NCI-H460 (cell line): ENCODE measurements around the genes ESPL1 and PRR13.

DNA sequence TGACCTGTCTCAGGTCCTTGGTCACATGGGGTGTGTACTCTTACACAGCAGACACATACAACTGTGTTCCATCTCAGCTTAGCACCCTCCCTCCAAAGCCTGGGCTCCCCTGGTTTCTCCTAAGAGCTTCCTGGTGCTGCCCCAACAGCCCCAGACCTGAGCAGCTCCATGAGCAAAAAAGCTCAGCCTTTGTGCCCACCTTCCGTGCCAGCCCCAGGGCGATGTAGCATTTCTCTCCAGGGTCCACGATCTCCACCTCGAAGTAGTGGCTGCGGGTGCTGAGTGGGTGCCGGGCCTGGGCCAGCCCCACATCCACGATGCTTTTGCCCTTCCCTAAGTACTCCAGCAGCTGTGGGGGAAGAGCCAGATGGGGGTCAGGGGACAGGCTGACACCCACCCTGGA lies 11.2 kb downstream of the SPRYD3 start:
RAMPAGE:
- cytosol, long total RNA, result no peak
- long total RNA, result no peak
- nucleus, long total RNA, result no peak

DNA sequence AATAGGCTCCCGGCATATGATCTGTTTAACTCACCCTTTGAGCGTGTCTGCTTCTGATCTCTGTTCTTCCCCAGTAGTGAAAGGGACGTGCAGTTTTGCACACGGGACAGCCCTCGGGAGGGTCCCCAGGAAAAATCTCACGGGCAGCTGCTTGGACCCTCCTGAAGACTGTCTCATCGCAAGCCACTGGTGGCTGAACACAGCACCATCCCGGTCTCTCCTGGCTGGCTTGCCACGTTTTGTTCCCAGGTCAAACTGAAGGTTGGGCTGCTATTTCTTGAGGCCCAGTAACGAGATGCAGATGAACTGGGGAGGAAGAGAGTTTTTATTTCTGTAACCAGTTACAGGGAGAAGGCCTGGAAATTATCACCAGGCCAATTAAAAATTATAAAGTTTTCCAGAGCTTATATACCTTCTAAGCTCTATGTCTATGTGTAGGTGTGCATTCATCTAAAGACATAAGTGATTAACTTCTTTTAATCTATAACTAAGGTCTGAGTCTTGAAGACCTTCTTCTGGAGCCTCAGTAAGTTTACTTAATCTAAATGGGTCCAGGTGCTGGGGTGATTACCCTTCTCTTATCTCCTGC lies 10.1 kb downstream of the SOAT2 start:
RAMPAGE:
- cytosol, long total RNA, result no peak
- long total RNA, result no peak
- nucleus, long total RNA, result no peak

GRCh38 chr12:53192208-53193352 lies 11.9 kb upstream of the CSAD start:
RAMPAGE:
- cytosol, long total RNA, result no peak
- long total RNA, result no peak
- nucleus, long total RNA, result no peak

RAMPAGE:
- cytosol, long total RNA, result no peak
- long total RNA, result no peak
- nucleus, long total RNA, result no peak
Observed at GRCh38 chr12:53219280-53220101, 12.4 kb upstream of the ITGB7 start.

DNA sequence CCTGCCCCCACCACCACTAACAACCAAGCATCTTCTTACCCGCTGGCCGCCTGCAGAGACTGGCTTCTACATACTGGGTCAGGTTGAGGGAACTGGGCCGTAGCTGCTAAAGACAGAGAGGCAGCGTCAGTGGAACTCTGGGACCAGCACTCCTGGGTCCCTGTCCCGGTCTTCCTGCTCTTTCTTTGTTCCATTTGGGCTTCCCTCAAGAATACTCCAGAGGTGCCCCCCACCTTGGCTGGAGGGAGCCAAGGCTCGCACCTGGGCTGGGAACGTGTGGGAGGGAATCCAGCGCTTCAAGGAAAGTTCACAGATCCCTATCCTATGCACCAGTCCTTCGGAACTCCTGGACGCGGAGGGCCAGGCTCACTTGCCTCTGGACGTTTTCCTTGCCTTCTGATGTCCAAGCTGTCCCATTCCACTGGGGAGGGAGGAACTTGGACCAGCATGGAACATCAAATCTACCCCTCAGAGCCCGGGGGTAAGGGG lies 835 bp downstream of the RARG start:
RAMPAGE:
- cytosol, long total RNA, result no peak
- long total RNA, result no peak
- nucleus, long total RNA, result no peak

DNA sequence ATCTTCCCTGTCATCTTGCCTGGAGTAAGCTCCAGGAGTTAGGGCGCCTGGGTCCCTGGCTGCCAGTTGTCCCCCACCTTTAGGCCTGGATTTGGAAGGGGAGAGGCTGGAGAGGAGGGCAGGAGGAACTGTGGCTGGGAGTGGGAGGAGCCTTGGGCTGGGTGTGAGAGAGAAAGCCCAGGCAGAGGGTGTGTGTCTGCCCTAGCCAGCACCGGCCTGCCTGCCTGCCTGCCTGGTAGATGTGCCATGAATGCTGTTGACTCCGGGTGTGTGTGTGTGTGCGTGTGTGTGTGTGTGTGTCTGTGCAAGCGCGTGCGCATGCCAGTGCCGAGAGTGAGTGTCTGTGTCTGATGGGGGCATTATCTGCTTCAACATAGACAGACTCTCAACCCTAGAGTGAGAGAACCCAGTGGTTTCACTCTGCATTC lies 846 bp upstream of the RARG start:
RAMPAGE:
- cytosol, long total RNA, result no peak
- long total RNA, result no peak
- nucleus, long total RNA, result no peak

DNA sequence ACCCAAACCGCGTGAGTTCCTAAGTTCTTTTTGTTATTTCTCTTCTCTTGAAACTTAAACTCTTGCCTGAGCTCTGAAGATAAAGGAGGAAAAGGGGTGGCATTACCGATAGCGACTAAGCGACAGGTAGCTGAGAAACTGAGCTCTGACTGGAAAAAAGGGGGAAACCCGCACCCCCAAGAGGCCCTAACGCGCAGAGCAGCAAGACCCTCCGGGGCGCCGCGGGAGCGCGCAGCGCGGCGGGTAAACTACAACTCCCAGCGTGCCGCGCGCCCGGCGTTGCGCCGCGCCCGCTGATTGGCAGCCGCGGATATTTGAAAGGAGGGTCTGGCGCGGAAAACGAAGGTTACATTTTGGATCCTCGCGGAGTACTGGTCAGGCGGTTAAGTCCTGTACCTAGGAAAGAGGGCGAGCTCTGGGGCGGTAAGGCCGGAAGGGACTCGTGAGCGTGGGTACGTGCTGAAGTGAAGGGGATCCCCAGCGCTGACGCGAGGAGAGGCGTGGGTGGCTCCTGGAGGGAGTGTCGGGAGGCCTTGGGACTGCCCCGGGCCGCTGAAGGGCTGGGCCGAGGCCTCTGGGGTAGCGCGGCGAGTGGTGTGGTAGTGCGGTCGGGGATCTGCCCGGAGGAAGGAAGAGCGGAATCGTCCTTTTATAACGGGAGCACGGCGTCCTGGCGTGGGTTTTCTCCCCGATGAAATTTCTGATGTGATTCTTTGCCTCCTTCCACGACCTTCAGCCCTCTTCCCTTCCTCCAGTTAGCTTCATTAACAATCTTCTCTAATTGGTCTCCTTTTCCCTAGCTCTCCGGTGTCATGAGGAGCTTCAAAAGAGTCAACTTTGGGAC lies at the start of gene ESPL1:
Gene ESPL1 (plus strand): TSS at position 345 of the 844 bp plus-strand sequence.
RAMPAGE:
- cytosol, long total RNA, result no peak
- long total RNA, result no peak
- nucleus, long total RNA, result no peak

RAMPAGE:
- cytosol, long total RNA, result no peak
- long total RNA, result no peak
- nucleus, long total RNA, result no peak
Observed at GRCh38 chr12:53320367-53320786, 1.0 kb downstream of the AAAS start.

GRCh38 chr12:53328423-53328860 lies 7.0 kb upstream of the AAAS start:
RAMPAGE:
- cytosol, long total RNA, result no peak
- long total RNA, result no peak
- nucleus, long total RNA, result no peak

GRCh38 chr12:53412319-53412963 lies 11.2 kb upstream of the AMHR2 start:
RAMPAGE:
- cytosol, long total RNA, result no peak
- long total RNA, result no peak
- nucleus, long total RNA, result no peak

RAMPAGE:
- cytosol, long total RNA, result start-site peak on the plus strand at chr12:53441686-53441768, 5,823 and 3,088 reads in 2 replicates
- long total RNA, result start-site peak on the plus strand at chr12:53441730-53441768, 1,071 and 1,097 reads in 2 replicates
- nucleus, long total RNA, result start-site peak on the plus strand at chr12:53441723-53441766, 1,097 and 1,671 reads in 2 replicates
Observed at GRCh38 chr12:53441130-53441820, at the start of gene PRR13. TSS of gene PRR13 (plus strand) at chr12:53441734.

GRCh38 chr12:53476078-53477415 lies 22.7 kb downstream of the MAP3K12 start:
RAMPAGE:
- cytosol, long total RNA, result no peak
- long total RNA, result no peak
- nucleus, long total RNA, result no peak

DNA sequence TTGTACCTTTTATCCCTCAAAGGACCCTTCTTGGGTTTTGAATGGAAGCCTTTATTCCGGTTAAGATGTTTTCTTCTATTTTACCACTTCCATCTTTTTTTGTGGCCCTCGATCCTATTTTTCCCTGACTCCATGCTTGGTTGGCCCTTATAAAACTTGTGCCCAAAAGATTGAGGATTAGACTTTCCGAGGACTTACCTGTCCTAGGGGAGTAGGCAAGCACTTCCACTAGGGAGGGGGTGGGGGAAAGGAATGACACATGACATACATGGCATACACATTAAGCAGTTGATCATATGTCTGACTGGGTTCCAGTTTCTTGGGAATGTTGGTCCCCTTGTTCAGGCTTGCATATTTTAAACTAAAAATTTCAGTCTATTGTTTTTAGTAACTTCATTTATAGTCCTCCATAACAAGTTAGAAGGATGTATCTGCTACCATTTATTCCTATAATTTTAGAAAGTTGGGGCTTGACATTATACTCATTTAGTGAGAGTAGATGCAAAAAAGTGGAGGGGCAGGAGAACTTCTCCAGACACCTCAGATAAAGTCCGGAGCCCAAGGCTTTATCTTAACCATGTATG lies 19.3 kb downstream of the MAP3K12 start:
RAMPAGE:
- cytosol, long total RNA, result no peak
- long total RNA, result no peak
- nucleus, long total RNA, result no peak

DNA sequence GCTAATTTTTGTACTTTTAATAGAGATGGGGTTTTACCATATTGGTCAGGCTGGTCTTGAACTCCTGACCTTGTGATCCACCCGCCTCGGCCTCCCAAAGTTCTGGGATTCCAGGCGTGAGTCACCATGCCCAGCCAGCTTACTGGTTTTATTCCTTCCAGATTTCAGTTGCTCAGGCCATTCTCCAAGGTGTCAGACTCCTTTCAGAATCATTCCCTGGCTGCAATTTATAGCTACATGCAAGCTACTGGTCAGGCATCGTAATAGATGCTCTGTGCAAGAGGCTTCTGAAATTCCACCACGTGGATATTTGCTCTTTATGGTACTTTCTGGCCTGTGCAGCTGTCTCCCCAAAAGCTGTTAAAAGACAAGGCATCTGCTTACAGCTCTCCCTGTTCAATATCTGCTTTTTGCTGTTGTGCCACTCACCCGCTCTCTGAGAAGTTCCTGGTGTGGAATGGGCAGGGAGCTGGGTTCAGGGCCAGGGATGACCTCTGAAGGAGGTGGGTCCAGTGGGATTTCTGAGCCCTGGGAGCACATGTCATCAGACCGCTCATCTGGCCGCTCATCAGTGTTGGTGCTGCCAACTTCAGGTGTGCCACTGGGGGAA lies 17.6 kb downstream of the MAP3K12 start:
RAMPAGE:
- cytosol, long total RNA, result no peak
- long total RNA, result no peak
- nucleus, long total RNA, result no peak

DNA sequence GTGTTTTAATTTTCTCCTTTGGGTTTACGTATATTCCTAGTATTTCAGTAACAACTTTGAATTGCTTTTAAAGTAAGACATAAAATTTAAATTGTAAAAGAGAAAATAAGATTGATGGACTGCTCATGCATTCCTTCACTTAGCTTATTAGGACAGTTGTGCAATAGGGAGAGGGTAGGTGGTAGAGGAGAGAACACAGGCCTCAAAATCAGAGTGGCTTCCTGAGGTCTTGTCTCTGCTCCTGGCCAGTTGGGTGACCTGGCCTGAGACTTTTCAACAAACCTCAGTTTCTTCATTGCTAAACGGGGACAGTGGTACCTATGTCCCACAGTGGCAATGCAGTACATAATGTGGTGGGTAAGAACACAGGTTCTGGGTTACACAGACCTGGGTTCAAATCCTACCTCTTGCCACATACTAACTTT lies 2.6 kb downstream of the MAP3K12 start:
RAMPAGE:
- cytosol, long total RNA, result no peak
- long total RNA, result no peak
- nucleus, long total RNA, result no peak

DNA sequence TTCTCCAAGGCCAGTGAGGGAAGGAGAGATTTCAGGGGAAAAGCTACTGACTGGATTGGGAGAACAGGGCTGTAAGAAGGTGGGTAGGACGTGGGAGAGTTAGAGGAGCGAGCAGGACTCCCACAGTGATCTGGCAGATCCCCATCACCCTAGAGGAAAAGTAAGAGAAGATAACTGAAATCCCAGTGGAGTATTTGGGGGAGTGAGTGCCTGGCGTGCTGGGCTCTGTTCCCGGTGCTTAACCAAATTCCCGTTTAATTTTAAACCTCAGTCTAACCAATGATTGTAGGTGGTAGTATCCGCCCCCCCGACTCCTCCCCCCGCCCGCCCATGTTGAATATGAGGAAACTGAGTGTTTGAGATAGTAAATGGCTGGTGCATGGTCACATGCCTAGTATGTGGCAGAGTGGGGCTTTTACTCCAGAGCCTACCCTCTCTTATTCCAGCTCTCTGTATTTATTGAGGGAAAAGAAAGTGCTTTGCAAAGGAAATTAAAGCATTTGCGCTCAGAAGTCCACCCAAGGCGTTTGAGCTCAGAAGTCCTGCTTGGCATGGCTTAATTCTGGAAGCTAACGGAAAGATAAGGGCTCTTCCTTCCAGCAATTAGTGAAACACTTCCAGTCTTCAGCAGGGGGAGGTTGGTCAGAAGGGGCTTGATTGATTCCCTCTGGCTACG lies 1.3 kb downstream of the TARBP2 start:
RAMPAGE:
- cytosol, long total RNA, result no peak
- long total RNA, result no peak
- nucleus, long total RNA, result no peak

RAMPAGE:
- cytosol, long total RNA, result no peak
- long total RNA, result no peak
- nucleus, long total RNA, result no peak
Observed at GRCh38 chr12:53505147-53505749, 2.0 kb downstream of the NPFF start.

GRCh38 chr12:53983208-53984404 lies 1.3 kb upstream of the HOXC10 start:
RAMPAGE:
- cytosol, long total RNA, result no peak
- long total RNA, result no peak
- nucleus, long total RNA, result no peak

DNA sequence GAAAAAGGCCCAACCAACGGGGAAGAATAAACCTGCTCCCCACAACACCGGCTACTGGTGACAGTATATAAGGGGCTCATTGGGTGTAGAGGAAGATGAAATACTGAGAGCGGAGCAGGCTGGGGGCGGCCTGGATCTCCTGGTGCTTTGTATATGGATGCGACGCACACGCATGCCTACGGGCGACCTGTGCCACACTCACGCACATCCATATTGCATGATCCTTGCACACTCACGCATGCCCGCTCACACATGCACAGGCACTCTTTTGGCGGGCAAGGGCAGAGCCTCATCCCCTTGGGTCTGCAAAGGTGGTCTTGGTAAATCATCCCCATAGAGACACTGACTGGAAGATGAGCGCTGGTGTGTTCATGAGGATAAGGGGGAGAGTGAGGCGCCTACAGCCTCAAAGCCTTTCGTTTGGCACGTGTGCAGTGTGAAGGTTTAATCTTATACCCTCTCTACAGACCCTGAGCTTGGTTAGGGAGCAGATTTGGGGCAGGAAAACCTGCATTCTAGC lies 2.2 kb downstream of the HOXC10 start:
RAMPAGE:
- cytosol, long total RNA, result no peak
- long total RNA, result no peak
- nucleus, long total RNA, result no peak

GRCh38 chr12:53993909-53994715 lies 5.8 kb upstream of the HOXC9 start:
RAMPAGE:
- cytosol, long total RNA, result no peak
- long total RNA, result no peak
- nucleus, long total RNA, result no peak